ENCODE measurements around a stretch of chr2.

DNA sequence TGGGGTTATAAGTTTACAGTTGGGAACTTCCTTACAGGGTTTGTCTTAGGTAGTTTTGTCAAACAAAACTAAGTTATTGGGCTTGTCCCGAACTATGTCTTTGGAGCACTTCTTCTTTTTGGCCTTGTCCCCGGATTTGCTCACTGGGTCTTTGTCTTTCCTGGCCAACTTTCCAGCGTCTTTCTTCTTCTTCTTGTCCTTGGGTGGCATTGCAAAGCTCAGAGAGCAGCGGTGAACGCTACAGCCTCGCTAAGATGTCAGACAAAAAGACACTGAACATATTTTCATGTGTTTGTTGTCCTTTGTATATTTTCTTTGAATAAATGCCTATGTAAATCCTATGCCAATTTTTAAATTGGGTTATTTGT lies 44.5 kb downstream of the HS1BP3 start:
- PRO-cap: no peak
- RAMPAGE, long total RNA, 2 experiments: no peak in any of the 2 experiments

DNA sequence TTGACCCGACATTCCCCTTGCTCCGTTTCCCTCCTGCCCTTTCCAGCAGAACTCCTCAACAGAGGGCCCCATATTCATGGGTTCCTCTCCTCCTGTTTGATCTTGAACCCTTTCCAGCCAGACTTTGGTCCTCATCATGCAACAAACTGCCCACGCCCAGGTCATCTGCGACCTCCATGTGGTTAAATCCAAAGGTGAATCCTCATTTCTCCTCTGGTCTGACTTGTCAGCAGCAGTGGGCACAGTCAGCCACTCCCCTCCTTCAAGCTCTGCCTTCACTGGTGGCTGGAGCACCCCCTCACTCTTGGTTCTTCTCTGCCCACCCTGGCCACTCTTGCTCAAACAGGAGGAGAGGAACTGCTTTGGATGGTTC lies 2.7 kb downstream of the HS1BP3 start:
- PRO-cap: no peak
- RAMPAGE, long total RNA, 2 experiments: no peak in any of the 2 experiments

DNA sequence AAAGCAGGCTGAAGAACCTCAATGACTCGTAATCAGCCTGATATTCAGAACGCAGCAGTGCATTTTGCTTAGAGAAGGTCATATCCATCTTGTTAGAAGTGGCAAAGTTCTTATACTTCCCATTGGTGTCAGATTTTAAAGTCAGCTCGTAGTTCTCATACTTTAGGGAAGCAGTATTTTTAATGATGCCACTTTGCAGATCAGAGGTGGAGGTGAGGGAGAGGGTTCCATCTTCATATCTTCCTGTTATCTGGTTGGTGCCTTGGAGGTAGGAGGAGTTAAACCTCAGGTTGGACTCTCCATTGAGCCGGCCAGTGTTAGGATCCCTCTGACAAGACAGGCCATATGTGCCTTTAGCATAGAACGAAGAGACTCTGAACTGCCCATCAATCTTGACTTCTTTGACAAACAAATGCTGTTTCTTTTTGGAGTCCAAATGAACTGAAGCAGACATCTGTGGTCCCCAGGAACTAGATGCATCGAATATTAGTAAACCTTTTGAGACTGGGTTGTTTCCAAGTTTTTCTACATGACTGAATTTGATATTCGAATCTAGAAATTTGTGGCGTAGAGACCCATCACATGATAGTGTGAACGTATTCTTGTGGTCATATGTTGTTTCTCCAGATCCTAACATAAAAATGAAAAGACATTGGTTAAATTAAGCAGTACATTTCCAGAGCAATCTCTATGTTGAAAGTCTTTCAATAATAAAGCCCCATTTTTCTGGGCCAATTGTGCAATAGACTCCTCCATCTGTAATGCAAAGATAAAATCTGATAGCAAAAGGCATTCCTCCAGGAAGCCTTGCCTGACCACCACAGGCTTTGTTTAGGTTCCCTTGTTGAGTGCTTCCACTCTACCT lies 31.6 kb downstream of the APOB start:
- PRO-cap: no peak
- RAMPAGE, long total RNA, 2 experiments: no peak in any of the 2 experiments

DNA sequence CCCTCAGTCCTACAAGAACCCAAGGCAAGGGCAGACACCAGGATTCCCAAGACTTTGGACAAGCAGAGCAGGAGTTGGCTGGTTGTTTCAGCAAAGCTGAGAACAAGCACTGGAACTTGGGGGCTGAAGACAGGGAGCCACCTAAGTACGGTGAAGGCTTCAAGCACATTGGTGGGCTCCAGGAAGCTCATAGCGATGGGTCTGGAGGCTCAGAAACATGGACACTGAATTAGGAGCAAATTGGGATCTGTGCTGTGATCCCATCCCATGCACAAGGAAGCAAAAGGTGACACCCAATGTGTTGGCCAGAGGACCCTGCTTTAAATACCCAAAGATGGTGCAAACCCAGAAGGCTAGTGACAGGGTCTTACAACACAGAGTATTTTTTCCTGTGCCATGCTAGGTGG lies 24.6 kb downstream of the APOB start:
- PRO-cap: no peak
- RAMPAGE, long total RNA, 2 experiments: no peak in any of the 2 experiments

GRCh38 chr2:21044568-21045658 lies 1.0 kb upstream of the APOB start:
- PRO-cap: no peak
- RAMPAGE, long total RNA, 2 experiments: no peak in any of the 2 experiments

GRCh38 chr2:21423040-21423291 lies 299.2 kb downstream of the TDRD15 start:
- PRO-cap: no peak
- RAMPAGE, long total RNA, 2 experiments: no peak in any of the 2 experiments

DNA sequence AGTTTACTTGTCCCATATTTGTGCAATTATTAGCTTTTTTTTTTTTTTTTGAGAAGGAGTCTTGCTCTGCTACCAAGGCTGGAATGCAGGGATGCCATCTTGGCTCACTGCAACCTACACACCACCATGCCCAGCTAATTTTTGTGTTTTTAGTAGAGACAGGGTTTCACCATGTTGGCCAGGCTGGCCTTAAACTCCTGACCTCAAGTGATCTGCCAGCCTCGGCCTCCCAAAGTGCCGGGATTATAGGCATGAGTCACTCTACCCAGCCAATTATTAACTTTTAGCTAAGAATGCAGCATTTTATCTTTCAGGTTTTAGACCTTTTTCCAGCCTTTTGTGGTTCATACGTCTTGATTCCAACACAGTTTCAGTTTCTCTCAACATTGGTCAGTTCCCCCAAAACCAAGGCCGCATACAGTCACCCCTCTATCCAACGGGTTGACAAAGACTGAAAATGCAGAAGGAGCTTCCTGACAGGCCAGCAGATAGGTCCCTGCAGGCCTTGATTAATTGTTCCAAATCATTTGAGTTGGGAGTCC lies 262.3 kb upstream of the KLHL29 start:
- PRO-cap: no peak
- RAMPAGE, long total RNA, 2 experiments: no peak in any of the 2 experiments

DNA sequence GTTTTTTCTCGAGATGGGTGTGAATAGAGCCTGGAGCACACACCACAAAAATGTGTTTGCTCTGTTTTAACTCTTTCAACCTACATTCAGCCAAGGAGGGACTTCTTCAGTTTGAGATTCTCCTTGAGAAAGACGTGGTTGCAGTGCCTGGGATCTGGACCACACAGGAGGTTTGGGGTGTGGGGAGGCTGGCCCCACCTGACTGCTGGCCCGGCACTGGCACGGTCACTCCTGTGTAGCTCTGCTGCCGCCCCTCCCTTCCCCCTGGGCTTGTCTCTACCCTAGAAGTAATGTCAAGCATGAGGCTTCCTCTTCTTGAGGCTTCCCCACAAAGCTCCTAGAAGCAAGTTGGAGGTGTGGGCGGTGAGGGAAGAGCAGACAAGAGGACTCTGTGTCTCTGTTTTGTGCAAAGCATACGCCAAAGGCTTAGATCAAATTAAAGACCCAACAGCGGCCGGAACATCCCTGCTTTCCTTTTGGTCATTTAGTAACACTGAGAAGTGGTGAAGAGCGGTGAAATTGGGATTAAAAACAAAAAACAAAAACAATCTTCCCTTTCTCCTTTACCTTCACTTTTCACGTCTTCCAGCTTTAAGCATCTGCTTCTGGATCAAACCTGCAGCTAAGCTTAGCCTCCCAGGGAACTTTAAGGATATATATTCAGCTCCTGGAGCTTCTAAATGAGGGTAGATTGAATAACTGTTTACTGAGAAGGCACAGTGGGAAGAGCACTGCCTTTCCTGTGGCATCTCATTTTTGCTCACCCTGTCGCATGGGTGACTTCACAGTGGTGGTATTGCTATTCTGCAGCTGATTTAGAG lies 8.9 kb downstream of the KLHL29 start:
- PRO-cap: no peak
- RAMPAGE, long total RNA, 2 experiments: no peak in any of the 2 experiments

DNA sequence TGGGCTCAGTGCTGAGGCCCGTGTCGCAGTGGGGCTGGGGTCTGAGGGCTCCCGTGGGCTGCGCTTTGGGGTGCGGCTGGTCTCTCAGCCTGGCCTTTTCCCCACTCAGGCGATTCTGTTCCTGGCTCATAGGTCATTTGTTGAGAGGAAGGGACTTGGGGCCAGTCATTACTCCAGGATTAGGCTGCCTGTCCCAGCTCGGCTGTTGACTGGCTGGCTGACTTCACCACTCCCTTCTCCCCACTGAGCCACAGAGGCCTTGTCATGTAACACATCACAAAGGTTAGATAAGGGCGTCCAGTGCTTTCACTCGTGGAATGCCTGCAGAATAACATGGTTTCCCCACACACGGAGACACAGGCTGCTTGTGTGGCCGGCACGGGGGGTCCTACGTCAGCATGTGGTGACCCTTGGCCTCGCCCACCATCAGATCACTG lies 34.7 kb downstream of the KLHL29 start:
- PRO-cap: no peak
- RAMPAGE, long total RNA, 2 experiments: no peak in any of the 2 experiments

- PRO-cap: no peak
- RAMPAGE, long total RNA, 2 experiments: no peak in any of the 2 experiments
Observed at GRCh38 chr2:23503394-23504215, 118.6 kb downstream of the KLHL29 start.

DNA sequence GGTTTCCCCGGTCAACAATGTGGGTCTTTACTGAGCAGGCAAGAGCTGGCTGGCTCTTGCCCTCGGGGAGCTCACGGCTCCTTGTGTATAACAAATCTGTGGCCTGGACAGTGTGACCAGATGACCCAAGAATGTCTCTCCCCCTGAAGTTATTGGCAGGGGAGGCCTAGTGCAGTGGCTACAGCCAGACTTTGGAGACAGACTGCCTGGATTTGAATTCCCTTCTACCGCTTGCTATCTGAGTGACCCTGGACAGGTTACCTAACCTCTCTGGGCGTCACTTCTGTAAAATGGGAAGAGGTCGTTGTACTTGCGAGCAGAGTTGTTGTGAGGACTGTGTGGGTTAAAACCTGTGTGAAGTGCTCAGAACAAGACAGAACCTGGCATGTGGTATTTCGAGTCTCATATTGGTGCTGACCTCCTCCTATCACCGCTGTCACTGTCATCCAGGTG lies 179.8 kb downstream of the KLHL29 start:
- PRO-cap: no peak
- RAMPAGE, long total RNA, 2 experiments: no peak in any of the 2 experiments

- PRO-cap: bidirectional peak, plus-strand start at chr2:23670210, minus-strand start at chr2:23670080
- RAMPAGE, long total RNA, 2 experiments: no peak in any of the 2 experiments
Observed at GRCh38 chr2:23669938-23670455, 256.9 kb downstream of the ATAD2B start.

- PRO-cap: no peak
- RAMPAGE, long total RNA, 2 experiments: no peak in any of the 2 experiments
Observed at GRCh38 chr2:23839884-23840212, 87.1 kb downstream of the ATAD2B start.

DNA sequence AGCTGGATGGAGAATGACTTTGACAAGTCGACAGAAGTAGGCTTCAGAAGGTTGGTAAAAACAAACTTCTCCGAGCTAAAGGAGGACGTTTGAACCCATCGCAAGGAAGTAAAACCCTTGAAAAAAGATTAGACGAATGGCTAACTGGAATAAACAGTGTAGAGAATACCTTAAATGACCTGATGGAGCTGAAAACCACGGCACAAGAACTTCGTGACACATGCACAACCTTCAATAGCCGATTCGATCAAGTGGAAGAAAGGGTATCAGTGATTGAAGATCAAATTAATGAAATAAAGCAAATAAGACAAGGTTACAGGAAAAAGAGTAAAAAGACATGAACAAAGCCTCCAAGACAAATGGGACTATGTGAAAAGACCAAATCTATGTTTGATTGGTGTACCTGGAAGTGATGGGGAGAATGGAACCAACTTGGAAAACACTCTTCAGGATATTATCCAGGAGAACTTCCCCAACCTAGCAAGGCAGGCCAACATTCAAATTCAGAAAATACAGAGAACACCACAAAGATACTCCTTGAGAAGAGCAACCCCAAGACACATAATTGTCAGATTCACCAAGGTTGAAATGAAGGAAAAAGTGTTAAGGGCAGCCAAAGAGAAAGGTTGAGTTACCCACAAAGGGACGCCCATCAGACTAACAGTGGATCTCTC lies 11.8 kb upstream of the TP53I3 start:
- PRO-cap: no peak
- RAMPAGE, long total RNA, 2 experiments: no peak in any of the 2 experiments

DNA sequence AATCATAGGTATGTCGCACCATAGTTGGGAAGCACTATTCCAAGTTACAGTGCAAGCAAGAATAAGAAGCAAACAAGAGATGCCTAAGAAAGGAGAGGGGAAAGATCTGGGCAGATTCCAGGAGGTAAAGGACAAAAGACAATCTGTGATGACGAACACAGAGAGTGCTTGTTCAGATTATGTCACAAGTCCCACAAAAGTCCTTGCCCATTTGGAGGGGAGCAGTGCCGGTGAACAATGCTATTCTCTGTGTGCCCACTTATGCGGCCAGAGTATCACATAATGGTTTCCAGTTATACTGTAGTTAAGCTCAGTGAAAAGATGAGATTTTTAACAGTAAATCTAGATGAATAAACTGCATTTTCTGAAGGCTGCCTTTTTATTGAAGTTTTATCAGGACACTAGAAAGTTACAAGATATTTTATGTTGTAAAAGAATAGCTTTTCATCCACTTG lies 56.8 kb downstream of the FAM228A start:
- PRO-cap: no peak
- RAMPAGE, long total RNA, 2 experiments: no peak in any of the 2 experiments

GRCh38 chr2:24276378-24276992 lies 83.9 kb downstream of the ITSN2 start:
- PRO-cap: bidirectional peak, plus-strand start at chr2:24276761, minus-strand start at chr2:24276628
- RAMPAGE, long total RNA, 2 experiments: no peak in any of the 2 experiments

- PRO-cap: no peak
- RAMPAGE, long total RNA, 2 experiments: no peak in any of the 2 experiments
Observed at GRCh38 chr2:24361043-24361391, 681 bp upstream of the ITSN2 start.

GRCh38 chr2:24554014-24554624 lies 63.1 kb downstream of the NCOA1 start:
- PRO-cap: no peak
- RAMPAGE, long total RNA, 2 experiments: no peak in any of the 2 experiments

DNA sequence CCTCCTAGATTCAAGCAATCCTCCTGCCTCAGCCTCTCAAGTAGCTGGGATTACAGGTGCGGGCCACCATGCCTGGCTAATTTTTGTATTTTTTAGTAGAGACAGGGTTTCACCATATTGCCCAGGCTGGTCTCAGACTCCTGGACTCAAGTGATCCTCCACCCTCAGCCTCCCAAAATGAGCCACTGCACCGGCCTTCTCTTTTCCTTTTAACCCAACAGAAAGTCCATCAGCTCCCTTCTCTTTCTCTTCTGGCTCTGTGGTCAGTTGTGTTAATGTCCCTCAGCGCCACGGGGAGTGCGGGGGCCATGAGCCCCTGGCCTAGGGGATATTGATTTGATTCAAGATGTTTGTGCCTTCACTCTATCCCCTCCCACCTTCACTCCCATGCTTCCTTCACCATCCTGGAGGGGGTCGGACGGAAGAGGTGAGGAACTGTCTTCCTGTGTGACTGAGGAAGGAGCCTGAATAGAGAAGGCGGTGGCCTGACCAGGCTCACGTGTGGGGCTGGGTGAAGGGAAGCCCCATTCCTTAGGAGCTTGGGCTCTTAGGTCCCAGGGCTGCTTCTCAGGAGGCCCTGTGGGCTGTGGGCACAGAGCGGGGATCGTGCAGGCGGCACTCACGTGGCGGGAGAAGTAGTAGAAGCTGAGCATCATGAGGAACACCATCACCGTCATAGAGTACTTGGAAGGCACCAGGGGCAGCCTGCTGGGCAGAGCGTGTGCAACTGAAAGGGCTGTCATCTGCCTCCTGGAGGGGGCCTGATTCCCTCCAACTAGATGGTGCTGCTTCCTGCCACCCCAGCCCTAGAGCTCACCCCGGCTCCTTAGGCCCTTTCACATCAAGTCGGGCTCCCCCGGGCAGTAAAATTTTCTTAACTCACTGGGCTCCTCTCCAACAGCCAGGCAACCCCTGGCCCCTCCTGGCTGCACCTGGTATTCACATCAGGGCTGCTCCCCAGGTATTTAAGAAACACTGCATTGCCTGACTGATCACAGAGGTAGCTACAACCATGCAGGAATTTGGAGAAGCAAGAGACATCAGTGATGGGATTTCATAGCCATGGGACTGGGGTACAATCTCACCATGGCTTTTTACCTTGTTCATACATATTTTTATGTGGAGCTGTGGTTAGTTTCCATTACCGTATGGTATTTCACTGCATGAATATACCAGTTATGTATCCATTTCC lies 32.6 kb downstream of the CENPO start:
- PRO-cap: no peak
- RAMPAGE, long total RNA, 2 experiments: no peak in any of the 2 experiments

DNA sequence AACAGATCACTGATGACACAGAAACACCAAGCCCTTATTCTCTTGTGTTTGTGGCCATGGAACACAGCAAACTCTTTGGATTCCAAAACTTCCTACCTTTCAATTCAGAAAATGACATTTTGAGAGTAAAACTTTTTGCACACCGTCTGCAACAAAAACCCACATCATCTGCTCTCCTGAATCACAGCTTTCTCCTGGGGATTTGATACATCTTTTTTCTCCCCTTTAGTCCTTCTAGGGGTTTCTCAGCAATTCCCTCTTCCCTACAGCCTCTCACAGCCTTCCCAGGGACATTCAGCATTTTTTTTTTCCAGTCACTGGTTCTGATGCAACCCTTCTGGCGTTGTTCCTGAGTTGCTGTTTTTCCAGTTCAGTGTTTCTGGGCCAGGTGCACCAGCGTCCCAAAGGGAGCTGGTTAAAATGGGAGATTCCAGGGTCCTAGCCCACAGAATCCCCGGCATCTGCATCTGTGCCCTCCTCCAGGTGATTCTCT lies 36.2 kb downstream of the ADCY3 start:
- PRO-cap: bidirectional peak, plus-strand start at position 373 of the sequence, minus-strand start at position 275 of the sequence
- RAMPAGE, long total RNA, 2 experiments: no peak in any of the 2 experiments

Measured in prostate gland (tissue), 2 donors.